REH cell (cell line): ENCODE measurements around a stretch of chr6.

GRCh38 chr6:119248039-119248585, 101.4 kb downstream of the MAN1A1 start:
- PRO-cap, result no peak

DNA sequence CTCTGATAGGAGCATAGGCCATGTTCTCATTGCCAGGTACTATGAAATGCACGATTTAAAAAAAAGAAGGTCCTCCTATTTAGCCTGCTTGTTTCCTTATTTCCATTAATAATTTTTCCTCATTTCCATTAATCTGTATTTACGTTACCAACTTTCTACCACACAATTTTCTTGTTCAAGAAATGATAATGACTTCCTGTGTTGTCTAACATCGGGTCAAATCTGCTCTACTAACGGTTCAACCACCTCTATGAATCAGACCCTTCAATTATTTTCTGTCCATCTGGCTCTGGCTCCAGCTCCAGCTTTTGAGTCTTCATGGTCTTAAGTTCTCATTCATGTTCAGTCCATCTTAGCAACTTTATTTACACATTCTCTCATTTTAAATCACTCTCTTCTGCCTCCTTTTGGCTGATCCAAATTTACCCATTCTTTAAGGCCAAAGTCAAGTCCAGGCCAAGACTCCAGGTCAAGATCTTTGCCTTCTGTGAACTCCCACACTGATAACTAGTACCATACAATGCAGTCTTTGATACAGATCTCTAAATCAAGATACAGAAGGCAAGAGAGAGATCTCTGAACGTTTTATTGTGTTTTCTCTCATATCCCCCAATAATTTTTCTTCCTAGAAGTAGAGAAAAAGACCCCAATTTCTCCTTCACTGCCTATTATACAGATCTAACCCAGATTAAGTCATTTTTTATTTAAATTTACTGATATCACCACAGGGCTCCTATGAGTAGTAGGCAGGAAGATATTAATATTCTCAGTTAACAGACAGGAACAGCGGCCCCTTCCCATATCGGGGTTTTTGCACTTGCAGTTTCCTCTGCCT, 98.3 kb downstream of the MAN1A1 start:
- PRO-cap, result no peak

DNA sequence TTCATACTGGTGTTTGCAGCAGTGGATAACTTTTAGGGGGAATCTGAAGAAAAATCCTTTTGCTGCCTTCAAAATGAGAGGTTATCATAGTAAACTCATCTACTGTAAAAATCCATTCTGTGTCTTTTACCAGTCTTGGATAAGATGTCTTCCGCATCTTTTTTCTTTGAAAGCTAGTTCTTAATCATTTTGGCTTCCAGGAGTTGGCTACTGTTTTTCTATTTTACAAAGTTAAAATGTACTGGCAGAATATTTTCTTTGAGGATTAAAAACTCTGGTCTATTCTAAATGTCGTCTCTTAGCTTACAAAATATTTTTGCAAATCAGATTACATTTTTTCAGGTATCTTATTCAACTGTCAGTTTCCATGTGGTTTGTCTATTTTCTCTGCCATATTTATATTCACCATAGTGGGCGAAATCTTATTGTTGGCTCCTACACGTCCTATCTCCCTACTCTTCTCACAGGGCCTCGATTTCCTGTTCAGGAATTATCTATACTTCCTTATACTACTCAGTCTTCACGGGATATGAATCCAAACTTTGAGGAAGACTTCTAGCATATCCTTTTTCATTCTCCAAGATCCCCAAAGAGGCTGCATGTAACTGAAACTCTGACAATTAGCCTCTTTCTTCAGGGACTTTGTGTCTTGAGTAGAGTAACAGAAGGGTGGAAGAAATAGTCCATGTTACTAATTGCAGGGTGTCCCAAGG, 62.9 kb downstream of the MAN1A1 start:
- PRO-cap, result no peak

DNA sequence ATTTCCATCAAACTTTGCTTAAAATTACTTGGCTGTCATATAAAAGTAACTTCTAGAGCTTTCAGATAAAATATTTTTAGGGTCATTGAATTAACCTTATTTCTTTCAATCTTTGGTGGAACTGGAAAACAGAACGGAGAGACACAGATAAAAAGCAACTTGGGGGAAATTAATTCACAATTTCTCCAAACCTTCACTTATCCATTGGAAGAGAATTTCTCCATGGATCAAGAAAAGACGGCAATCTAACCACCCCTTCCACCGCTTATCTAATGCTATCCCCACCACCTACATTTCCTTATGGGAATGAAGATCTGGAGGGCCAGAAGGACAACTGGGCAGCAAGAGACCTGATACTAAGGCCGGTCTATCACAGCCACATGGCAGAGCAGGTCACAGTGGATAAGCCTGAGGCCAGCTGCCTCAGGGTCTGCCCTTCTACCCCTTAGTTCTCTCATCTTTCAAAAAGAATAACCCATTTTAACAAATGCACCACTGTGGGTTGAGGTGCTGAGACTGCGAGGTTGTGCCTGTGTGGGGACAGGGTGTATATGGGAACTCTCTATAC, 37.2 kb downstream of the MAN1A1 start:
- PRO-cap, result no peak

GRCh38 chr6:119313765-119314949, 35.4 kb downstream of the MAN1A1 start:
- PRO-cap, result no peak

DNA sequence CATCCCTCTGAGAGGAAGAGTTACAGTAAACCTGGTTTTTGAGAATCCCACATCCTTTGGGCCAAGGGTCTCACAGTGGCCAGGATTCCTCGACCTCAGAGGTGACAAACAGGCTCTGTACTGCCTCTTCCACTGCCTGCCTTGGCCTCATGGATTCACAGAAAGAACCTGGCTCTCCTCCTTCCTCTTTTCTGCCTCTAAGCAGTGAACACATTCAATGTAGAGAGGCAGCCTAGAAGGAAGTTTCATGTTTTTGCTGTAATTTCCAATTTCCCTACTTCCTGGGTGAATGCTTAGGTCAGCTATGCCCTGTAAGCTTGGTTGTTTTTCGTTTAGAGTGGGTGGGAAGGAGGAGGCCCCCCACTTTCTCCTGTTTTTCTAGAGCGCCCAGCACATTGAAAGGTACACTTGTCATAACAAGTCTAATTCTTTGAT, 99.7 kb upstream of the MAN1A1 start:
- PRO-cap, result no peak

DNA sequence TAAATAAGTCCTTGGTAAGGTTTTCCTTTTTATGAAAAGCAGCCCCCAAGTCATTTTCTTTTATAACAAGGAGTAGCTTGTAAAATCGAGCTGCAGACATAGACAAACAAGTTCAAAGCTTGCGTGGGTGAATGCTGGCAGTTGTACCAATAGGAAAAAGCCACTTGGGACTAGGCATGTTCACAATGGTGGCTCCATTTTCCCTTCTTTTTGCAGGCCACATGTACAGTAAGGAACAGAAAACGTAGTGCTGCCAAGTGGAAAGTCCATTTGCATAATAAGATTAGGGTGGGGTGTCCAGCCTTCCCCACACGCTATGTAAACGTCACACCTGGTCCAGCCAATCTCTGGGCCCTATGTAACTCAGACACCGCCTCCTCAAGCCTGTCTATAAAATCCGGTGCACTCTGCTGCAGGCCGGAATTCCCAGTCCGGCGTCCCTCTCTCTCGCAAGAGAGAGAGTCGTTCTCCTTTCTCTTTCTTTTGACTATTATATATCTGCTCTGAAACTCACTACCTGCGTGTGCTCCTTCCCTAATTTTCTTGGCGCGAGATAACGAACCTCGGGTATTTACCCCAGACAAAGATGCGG, 217.2 kb upstream of the MAN1A1 start:
- PRO-cap, result no peak

DNA sequence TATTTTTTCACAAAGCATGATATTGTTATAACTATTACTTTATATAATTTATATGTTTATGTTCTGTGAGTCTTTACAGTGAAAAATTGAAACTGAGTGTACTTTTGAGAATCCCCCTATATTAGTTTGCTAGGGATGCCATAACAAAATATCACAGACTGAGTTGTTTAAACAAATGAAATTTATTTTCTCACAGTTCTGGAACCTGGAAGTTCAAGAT, 635.4 kb upstream of the MAN1A1 start:
- PRO-cap, result no peak

GRCh38 chr6:121335115-121335816, 986 bp upstream of the TBC1D32 start:
- PRO-cap, result no peak

- PRO-cap, result no peak
Observed at GRCh38 chr6:122074617-122074824, 324.9 kb upstream of the HSF2 start.

GRCh38 chr6:122126732-122127370, 272.6 kb upstream of the HSF2 start:
- PRO-cap, result no peak

- PRO-cap, result no peak
Observed at GRCh38 chr6:122147192-122147747, 252.2 kb upstream of the HSF2 start.

- PRO-cap, result unidirectional peak, plus-strand start at chr6:122211647
Observed at GRCh38 chr6:122211418-122212014, 187.9 kb upstream of the HSF2 start.

- PRO-cap, result no peak
Observed at GRCh38 chr6:122788155-122788612, 874 bp upstream of the SMPDL3A start.

DNA sequence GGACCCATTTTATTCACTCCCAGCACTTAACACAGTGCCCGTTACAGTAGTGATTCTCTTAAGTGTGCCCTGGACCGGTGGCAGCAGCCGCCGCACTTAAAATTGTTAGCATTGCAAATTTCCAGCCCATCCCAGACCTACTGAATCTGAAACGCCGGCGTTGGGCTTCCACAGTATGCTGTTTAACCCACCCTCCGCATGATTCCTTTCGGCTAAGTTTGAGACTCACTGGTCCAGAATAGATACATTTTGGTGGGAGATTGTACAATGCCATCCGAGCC, 970 bp downstream of the SMPDL3A start:
- PRO-cap, result no peak

GRCh38 chr6:124978725-124979471, 16.7 kb downstream of the RNF217 start:
- PRO-cap, result no peak

DNA sequence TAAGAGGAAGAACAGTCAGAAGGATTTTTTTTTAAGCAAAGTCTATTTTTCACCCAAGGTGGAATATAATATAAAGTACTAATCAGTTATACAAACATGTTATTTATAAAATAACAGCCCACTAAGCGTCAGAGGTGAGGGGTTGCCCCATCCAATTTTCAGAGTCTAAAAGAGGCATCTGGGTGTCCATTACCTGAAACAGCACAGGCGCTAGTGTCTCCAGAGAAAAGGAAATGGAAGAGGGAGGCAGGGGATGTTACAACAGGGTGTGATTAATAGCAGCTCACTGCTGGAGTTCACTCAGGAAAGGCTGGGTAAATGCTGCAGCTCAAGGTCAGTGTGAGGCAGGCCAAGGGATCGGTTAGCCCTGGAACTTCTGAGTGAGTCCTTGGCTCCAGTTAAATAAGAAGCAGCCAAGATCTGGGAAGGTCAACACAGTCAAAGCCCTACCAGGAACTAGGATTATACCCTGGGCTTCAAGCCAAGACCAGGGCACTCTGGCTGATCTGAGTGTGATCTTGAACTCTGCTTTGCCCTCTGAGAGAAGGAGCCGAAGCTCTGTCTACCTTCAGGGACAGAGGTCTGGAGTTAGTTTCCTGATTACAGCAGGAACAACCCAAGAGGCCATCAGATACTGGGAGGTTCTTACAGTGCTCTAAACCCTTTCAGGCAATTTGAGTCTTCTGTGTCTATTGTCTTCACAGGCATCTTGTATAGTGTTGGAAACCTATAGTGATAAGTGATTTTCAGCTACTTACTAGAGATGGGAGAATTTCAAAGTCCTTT, 44.2 kb downstream of the TPD52L1 start:
- PRO-cap, result no peak

- PRO-cap, result no peak
Observed at GRCh38 chr6:125201842-125202705, 48.5 kb downstream of the TPD52L1 start.

DNA sequence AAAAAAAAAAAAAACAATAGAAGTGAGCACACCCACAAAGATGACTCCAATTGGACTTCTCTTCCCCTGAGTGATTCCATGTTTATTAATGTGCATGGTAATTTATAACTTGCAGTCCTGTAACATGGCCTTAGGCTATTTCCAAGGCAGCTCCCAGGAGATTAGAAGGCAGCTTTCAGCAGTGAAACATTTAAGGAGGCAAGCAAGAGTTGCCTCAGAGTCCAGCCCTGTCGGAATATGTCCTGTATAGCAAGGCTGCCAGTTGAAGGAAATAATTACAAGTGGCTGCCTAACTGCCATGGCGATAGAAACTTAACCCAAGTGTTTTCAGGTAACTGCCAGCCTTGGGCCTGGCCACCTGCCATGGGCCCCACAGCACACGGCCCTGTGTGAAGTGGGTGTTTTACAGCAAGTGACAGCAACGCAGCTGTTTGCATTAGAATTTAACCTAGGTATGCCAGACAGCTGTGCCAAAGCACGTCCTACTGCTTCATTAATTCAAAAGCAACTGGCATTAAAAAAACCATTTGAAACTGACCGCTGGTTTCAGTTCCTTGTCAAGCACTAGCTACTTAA, 152.0 kb upstream of the HEY2 start:
- PRO-cap, result no peak

DNA sequence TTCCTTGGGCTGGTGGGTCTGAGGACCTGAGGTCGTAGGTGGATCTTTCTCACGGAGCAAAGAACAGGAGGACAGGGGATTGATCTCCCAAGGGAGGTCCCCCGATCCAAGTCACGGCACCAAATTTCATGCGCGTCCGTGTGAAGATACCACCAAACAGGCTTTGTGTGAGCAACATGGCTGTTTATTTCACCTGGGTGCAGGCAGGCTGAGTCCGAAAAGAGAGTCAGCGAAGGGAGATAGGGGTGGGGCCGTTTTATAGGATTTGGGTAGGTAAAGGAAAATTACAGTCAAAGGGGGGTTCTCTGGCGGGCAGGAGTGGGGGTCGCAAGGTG, 42.3 kb upstream of the HEY2 start:
- PRO-cap, result no peak